Subcutaneous preadipocyte (primary cell): ENCODE measurements around a stretch of chr14.

DNA sequence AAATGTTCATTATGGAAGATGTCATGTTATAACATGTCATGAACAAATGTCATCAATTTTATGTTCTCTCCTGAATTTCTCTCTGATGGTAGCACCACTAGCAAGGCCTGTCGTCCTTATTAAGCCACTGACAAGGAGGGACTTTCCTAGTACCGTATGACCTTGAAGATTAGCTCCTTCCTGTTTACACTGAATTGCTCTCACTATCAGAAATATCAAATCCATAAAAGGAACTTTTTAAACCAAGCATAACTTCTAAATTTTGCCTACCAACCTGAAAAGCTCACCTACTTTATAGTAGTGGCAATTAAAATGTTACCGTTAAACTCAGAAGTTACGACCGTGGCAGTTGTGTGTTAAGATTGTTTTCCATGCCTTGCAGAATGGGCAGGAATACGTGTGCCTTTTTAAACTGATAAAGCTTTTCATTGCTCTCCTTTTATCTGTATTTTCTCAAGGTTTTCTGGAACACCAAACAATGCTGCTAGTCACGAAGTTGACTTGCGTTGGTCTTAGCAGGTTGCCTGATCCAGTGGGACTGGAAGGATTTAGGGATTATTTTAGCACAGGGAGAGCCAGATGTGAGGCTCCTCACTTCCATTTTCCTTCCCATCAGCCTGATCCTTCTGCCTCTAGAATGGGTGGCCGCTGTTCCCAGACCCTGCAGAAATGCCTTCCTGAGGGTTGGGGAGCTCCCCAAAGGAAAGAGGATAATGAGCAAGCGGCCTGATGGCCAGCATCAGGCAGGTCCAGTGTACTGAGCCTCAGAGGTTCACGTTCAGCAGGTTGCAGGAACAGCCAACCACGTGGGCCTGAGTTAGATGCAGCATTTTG is 98.7 kb downstream of the ESR2 start:
- CAGE, long polyA plus RNA: no peak

- CAGE, long polyA plus RNA: no peak
Measured at GRCh38 chr14:64215990-64216700, 78.0 kb downstream of the ESR2 start.

DNA sequence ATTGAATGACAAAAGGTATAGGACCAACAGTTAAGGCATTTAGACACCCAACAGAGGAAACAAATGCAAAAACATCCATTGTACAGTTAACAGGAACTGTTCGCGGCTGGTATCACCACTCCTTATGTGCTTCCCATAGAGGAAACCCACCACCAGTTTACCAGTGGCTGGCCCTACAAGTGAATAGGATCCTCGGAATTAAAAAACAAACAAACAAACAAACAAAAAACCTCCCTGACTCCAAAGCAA is 65.7 kb downstream of the ESR2 start:
- CAGE, long polyA plus RNA: no peak

DNA sequence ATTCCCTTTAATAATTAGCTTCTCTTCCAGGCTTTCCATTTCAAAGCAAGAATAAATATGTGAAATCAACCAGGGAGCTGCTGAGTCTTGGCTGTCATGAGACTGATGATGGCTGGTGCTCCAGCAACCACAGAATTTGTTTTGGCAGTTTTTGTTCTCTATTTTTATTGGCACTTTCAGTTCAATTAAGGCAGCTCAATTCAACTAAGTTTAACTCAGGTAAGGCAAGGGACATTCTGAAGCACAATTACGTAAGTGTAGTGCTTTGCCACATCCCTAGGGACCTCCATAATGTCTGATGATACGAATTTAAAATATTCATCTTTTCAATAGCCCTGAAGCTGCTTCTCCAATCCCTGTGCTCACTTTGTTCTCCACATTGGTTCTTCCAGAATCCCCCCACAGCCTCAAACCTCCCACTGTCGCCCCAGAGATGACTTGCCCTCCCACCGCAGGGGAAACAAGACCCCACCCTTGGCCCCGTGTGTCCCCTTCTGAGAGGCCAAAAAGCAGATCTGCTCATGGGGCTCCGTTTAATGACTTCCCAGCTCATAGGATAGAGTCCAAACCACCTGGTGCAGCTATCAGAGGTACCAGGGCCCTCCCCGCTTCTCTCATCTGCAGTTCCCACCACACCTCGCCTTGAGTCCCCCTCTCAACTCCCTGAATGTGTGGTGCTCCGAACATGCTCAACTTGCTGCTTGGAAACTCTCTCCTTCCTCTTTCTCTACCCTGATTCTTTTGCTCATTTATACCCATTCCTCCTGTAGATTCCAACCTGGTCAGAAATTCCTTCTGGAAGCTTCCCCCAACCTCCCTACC is 58.0 kb downstream of the ESR2 start:
- CAGE, long polyA plus RNA: no peak

DNA sequence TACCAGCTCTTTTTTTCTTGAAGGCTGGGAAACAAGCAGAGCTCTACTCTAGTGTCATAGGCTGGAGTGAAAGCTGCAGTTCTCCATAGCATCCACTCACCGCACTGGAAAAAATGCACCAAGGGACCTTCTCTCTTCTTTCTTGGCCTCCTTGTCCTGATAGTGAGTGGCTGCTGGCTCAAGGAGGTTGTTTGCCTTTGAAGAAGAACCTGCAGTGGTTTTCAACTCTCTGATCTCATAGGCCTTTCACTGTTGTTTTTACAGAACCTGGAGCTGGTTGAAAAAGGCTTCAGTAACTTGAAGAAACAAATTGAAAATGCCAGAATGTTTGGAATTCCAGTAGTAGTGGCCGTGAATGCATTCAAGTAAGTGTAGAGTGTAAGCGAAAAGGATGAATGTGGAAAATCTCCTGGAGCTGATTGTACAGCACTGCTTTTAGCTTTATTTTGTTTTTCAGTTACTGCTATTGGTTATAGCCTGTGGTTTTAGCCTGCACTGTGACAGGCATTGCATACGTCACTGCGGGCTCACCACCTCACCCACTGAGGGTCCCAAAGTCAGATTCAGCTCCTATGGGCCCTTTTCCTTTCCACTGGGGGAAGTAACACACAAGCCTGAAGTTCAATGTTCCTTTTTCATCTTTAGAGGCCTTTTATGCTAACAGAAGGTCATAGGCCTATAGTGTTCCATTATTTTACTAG is 17.2 kb upstream of the AKAP5 start:
- CAGE, long polyA plus RNA: no peak

- CAGE, long polyA plus RNA: no peak
Measured at GRCh38 chr14:64465819-64466773, 797 bp downstream of the AKAP5 start.

DNA sequence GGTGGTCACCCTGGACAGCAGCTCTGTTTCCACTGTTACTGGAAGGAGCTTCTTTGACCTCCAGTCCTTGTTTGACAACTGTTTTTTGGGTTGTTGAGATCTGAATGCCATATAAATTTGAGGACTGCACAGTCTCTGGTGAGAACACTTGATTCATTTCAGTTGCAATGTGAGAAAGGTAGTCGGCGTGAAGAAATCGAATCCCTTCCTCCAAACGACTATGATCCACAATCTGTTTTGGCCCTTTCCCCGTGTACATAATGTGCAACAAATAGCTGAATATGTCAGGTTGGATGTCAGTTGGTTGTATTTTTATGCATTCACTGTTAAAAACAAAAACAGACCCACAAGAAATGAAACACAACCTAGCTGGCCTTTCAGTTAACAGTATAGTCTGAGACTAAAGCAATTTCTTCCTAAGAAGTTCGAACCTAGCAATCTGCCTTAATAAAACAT is 15.9 kb downstream of the ZBTB25 start:
- CAGE, long polyA plus RNA: no peak

GRCh38 chr14:64507463-64508350 is 3.1 kb downstream of the ZBTB1 start:
- CAGE, long polyA plus RNA: no peak

DNA sequence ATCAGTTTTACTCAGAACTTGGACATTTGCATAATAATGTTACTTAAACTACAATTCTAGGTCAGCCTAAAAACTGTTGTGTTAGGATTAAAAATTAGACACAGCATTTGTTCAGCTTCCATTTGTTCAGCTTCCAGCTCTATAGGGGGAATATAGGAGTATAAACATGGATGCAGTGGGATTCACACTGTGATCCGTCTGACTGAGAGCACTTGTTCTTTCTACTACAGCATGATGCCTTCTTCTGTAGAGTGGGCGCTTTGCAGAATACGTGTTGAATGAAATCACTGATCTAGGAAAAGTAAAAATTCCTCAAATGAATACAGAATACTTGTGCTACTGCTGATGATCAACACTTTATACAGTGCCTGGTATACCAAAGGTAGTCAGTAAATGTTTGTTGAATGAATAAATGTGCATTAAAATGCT is 11.8 kb downstream of the ZBTB1 start:
- CAGE, long polyA plus RNA: no peak

DNA sequence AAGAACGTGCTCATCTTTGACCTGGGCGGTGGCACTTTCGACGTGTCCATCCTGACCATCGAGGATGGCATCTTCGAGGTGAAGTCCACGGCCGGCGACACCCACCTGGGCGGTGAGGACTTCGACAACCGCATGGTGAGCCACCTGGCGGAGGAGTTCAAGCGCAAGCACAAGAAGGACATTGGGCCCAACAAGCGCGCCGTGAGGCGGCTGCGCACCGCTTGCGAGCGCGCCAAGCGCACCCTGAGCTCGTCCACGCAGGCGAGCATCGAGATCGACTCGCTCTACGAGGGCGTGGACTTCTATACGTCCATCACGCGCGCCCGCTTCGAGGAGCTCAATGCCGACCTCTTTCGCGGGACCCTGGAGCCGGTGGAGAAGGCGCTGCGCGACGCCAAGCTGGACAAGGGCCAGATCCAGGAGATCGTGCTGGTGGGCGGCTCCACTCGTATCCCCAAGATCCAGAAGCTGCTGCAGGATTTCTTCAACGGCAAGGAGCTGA is 945 bp downstream of the HSPA2 start:
- CAGE, long polyA plus RNA: no peak

DNA sequence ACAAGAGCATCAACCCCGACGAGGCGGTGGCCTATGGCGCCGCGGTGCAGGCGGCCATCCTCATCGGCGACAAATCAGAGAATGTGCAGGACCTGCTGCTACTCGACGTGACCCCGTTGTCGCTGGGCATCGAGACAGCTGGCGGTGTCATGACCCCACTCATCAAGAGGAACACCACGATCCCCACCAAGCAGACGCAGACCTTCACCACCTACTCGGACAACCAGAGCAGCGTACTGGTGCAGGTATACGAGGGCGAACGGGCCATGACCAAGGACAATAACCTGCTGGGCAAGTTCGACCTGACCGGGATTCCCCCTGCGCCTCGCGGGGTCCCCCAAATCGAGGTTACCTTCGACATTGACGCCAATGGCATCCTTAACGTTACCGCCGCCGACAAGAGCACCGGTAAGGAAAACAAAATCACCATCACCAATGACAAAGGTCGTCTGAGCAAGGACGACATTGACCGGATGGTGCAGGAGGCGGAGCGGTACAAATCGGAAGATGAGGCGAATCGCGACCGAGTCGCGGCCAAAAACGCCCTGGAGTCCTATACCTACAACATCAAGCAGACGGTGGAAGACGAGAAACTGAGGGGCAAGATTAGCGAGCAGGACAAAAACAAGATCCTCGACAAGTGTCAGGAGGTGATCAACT is 1.5 kb downstream of the HSPA2 start:
- CAGE, long polyA plus RNA: no peak

- CAGE, long polyA plus RNA: no peak
Measured at GRCh38 chr14:64630783-64631112, 73.5 kb upstream of the PLEKHG3 start.

DNA sequence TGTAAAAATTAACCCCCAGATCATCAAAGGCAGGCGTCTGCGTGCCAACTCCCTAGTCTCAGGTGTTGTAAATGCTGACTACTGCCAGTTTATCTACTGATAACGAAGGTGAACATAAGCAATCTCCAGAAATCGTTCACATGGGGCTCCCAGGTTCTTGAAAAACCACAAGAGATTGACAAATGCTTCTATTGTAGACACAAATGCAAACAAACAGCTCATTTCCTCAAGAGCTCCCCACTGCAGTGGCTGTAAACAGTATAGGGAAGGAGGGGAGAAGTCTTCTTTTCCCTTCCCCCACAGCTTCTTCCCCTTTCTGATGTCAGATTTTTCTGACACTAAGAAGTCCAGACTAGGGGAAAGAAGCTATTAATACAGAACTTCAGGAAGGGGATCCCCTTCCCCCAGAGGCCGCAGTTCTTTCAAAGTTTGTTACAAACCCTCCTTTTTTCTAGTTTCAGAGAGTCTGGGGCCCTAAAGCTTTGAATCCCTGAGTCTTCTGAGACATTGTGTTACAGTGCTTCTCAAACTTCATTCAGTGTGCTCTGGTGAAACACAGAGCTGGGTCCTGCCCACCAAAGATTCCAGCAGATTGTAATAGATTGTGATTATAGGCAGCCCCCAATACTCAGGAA is 5.2 kb upstream of the PLEKHG3 start:
- CAGE, long polyA plus RNA: no peak

DNA sequence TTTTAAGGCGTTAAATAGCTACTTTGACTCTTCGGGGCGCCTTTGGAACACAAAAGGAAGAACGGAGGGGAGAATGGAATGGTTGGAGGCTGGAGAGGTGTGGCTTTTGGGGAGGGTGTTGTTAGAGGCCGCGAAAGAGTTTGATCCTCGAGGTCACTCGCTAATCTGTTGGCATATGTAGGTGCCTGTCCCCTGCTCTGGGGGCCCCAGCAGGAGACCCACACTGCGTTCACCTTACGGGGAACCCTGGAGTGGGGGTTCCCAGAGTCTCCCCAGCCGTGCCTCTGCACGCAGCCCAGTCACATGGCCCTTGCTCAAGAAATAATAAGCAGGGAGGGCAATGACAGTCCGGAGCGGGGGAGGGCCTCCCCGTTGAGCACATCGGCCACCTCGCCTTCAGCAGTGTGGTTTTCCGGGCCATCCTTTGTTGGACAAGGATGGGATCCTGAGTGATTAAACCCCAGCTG is 1.2 kb downstream of the PLEKHG3 start:
- CAGE, long polyA plus RNA: no peak

DNA sequence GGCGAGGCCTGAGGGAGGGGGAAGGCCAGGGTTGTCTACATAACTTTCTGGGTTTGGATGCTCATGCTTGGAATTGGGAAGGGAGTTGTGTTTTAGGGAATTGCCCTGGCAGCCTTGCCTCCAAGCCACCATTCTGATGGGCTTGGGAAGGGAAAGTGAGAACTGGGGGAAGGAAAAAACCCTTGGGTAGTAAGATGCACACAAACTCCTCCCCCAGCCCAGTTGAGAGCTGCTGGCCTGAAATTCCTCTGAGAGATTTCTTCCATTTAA is 13.0 kb downstream of the PLEKHG3 start:
- CAGE, long polyA plus RNA: no peak

DNA sequence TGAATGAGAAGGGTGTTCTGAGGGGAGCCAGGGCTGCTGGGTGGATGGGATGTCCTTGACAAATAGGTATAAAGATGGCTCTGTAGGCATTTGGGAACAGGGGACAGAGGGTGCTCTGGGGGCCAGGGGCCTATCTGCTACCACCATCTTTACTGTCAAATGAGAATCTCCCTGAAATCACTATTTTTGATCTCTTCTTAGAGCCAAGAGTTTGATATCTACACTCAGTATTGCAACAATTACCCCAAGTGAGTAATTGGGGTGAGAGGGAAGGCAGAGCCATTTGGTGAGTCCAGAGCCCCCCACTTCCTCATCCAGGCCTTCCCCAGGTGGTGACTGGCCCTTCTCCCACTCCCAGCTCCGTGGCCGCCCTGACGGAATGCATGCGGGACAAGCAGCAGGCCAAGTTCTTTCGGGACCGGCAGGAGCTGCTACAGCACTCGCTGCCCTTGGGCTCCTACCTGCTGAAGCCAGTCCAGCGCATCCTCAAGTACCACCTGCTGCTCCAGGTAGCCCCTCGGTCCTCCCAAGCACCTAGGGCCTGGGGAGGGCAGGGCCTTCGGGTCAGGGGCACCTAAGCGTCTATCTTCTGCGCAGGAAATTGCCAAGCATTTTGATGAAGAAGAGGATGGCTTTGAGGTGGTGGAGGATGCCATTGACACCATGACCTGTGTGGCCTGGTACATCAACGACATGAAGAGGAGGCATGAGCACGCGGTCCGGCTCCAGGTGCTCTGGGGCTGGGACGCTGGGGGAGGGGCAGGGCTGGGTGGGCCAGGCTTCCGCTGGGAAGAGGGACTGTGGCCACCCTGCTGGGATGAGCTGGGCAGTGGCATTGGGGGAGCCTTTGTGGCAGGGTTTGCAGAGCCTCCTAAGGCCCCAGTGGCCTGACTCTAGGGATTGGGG is 26.5 kb downstream of the PLEKHG3 start:
- CAGE, long polyA plus RNA: no peak

DNA sequence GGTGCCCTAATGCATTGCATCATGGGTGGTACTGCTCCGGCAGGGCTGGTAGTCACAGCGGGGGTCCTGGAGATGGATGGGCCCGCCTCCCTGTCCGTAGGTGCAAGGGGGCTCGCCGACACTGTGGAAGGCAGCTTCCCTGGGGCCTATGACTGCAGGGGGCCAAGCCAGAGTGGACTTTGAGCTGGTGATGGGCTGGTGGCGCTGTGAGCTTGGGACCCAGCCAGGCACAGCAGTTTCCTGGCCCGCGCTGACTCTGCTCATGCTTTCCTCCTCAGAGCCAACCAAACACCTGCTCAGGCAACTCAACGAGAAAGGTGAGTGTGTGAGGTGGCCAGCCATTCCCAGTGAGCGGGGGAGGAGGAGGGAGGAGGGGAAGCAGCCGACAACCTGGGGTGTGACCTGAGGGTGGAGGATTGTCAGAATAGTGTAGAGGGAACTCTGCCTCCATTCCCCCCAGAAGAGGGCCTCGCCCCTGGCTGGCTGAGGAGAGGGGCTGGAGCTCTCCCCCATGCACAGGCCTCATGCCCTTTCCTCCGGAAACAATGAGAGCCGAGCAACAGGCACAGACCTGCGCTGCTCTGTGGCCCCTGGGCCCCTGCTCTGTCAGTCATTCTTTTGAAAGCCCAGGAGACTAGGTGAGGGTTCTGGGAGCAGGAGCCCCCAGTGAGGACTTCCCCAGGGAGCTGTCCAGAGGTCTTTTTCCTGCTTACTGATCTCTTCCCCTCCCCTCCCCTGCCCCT is 32.5 kb downstream of the PLEKHG3 start:
- CAGE, long polyA plus RNA: no peak

- CAGE, long polyA plus RNA: no peak
Measured at GRCh38 chr14:64741058-64741712, 37.0 kb downstream of the PLEKHG3 start.

DNA sequence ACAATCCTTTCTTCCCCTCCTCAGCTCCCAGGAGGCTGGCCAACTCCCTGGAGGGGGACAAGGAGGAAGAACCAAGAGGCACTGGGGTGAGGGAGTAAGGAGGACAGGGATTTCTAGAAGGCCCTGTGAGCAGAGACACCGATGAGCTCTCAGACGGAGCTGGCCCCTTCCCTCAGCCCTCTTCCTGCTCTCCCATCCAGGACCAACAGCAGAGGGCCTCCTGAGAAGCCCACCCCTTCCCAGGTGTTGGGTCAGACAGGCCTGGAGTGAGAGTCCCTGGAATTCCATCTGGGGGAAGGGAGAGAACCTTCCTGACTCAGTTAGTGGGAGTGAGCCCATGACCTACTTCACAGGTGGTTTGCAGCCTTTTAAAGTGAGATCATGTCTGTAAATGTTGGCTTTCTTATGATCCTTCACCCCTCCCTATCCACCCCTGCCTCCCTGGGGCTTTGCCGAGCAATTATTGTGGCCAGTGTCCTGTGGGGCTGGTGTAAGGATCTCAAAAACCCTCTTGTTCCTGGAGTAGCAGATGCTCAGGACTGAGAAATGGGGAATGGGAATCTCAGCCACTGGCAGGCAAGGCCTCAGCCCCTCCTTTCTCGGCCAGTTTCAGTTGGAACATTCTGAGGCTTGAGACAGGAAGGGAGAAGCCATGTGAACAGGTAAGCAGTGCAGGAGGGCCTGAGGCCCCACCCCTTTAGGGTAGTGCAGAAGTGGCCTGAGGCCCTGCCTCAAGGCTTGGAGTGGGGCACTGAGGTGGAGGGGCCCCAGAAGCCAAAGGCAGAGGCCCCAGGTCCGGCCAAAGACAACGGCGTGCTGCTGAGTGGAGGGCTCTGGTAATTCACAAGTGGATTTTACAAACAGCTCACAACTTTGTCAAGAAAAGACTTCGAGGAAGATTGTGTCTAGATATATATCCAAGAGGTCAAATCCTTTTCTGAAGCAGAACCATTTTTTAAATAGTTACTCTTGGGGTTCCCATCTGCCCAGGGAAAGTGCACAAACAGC is 53.8 kb downstream of the PLEKHG3 start:
- CAGE, long polyA plus RNA: no peak

DNA sequence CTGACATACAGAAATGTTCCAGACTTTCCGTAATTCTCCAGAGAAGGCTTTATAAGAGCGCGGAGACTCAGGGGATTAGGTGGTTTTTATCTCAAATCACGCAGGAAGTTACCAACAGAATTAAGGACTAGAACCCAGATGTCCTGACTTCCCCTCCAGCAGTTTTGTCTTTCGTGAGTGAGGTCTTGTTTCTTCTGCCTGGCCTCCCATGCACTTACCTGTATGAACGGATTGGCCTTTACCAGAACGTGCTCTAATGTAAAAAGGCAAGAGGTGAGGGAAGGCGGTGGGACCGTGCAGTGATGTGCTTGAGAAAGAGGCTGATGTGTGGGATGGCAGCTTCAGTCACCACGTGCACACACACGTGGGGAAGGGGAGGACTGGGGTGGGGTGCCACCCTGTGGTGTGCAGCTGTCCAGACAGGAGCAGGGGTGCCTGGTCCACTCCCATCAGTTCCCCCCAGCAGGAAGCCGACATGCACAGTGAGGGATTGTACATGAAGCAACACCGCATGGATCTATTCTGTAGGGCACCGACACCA is 59.4 kb downstream of the PLEKHG3 start:
- CAGE, long polyA plus RNA: no peak